Colon Carcinoma Metastatic in the Lung (tissue), 2 donors: ENCODE measurements around a stretch of chr21.

GRCh38 chr21:32412104-32412542 is 383 bp upstream of the EVA1C start:
- PRO-cap, 2 experiments, result peak in 2 of 2 experiments; most common plus-strand start chr21:32412340 (in 1); most common minus-strand start chr21:32412315 (in 1)

- PRO-cap, 2 experiments, result no peak in any of the 2 experiments
These were observed 635 bp downstream of the CFAP298 start for GRCh38 chr21:32611391-32612092.

DNA sequence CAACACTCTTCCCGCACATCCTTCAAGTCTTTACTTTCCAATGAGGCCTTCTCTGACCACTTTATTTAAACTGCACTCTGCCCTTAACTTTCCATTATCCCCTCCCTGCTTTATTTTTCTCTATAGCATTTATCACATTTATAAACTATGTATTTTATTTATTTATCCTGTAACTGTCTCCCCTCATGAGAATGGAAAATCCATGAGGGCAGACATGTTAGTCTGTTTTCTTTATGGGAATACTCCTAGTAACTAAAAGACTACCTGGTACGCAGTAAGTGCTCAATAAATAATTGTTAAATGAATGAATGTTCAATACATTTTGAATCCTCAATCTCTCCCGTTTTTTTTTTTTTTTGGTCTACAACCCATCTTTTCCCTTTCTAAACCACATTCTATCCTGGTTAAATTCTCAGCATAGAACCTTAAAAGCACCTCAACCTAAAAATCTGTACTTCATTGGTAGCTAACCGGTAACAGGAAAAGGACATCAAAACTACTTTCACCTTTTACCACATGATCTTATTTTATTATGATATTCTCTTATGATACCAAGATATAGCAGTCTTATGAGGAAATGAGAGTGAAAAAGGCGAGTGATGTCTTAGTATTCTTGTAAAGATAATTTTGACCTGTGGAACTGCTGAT is 53.4 kb downstream of the SYNJ1 start:
- PRO-cap, 2 experiments, result no peak in any of the 2 experiments

DNA sequence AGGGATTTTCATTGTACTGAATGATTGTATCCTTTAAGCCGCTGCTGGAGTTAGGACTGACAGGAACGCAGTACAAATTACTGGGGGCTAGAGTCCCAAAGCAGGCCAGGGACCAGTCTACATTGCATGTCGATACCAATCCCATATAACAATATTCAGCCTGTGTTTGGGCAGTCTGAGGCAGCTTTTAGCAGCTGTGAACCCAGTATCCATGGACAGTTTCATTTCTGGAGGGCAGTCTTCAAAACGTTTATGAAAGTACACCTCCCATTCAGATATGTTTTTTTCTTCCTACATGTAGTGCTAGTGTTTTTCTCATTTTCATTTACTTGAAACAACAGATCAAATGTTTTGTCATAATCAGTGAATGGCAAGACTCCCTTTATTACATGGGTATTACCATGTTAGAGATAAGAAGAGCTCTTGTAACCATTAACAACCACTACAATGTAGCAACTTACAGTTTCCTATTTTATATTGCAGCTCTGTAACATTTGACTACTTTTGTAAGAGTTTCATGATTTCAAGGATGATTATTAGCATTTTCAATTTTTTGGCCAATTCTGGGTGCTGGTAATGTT is 4.0 kb upstream of the SYNJ1 start:
- PRO-cap, 2 experiments, result no peak in any of the 2 experiments

- PRO-cap, 2 experiments, result no peak in any of the 2 experiments
These were observed 721 bp downstream of the PAXBP1 start for GRCh38 chr21:32770816-32771251.

DNA sequence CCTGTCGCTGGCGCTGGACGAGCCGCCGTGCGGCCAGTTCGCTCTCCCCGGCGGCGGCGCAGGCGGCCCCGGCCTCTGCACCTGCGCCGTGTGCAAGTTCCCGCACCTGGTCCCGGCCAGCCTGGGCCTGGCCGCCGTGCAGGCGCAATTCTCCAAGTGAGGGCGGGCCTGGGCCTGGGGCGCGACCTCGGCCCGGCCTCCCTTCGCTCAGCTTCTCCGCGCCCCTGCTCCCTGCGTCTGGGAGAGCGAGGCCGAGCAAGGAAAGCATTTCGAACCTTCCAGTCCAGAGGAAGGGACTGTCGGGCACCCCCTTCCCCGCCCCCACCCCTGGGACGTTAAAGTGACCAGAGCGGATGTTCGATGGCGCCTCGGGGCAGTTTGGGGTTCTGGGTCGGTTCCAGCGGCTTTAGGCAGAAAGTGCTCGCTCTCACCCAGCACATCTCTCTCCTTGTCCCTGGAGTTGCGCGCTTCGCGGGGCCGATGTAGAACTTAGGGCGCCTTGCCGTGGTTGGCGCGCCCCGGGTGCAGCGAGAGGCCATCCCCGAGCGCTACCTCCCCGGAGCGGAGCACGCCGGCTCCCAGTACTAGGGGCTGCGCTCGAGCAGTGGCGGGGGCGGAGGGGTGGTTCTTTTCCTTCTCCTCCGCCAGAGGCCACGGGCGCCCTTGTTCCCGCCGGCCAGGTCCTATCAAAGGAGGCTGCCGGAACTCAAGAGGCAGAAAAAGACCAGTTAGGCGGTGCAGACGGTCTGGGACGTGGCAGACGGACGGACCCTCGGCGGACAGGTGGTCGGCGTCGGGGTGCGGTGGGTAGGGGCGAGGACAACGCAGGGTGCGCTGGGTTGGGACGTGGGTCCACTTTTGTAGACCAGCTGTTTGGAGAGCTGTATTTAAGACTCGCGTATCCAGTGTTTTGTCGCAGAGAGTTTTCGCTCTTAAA is 1.2 kb downstream of the OLIG1 start:
- PRO-cap, 2 experiments, result no peak in any of the 2 experiments

DNA sequence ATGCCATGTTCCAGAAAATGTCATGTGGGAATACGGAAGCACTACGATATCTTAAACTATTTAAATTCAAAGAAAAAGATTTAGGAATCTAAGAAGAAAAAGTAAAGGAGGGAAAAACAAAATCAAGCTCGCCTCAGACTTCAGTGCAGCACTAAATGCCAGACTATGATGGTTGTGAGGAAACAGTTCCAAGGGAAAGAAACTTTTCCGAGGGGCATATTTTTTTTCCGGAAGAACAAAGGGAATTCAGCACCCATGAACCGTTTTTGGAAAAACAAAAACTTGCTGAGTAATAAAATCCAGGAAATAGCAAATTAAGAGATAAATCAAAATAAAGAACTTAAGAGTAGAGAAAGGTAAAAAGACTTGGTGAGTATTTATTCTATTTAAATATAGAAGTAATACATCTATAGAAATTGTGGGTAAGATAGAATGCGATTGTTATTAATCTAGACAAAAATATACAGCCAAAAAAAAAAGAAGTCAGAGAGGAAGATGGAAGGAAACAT is 3.8 kb downstream of the IFNAR2 start:
- PRO-cap, 2 experiments, result no peak in any of the 2 experiments

DNA sequence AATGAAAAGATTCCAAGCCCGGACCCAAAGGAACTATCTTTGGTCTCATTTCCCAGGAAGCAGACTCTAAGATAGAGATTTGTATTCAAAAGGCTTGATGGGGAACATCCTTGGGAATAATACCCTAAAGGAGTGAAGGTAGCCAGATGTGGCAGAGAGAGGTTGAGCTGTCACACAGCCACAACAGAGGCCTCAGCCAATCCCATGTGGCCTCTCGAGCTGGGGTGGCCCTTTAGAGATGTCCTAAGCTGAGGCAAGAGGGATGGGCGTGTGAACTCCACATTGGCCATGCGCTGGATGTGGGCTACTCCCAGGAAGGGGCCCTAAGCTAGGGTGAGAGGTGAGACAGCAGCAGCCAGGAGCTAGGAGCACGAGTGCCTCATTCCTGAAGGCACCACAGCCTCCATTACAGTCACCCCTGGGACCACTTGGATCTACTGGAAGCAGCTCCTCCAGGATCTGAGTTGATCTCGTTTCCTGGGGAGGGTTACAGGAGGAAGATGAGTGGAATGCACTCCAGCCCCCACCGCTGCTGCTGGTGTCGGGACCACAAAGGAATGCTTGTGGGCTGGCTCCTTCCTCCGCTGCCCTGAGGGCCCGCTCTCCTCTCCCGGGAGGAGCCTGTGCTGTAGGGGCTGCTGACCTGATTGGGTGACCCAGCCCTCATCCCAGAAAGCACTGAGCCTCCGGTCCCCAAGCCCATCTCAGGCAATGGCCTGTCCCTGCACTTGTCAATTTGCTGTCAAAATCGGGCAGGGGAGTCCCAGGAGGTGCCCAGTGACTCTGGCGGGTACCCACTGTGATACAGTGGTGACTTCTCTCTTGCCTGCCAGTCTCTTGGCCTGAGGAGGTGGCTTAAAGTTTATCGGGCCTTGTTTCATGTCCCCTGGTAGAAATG is 22.9 kb downstream of the IL10RB start:
- PRO-cap, 2 experiments, result no peak in any of the 2 experiments

- PRO-cap, 2 experiments, result peak in 2 of 2 experiments; most common plus-strand start chr21:33301251 (in 1); most common minus-strand start chr21:33301149 (in 2)
These were observed 23.8 kb upstream of the IFNAR1 start for GRCh38 chr21:33300748-33301611.

DNA sequence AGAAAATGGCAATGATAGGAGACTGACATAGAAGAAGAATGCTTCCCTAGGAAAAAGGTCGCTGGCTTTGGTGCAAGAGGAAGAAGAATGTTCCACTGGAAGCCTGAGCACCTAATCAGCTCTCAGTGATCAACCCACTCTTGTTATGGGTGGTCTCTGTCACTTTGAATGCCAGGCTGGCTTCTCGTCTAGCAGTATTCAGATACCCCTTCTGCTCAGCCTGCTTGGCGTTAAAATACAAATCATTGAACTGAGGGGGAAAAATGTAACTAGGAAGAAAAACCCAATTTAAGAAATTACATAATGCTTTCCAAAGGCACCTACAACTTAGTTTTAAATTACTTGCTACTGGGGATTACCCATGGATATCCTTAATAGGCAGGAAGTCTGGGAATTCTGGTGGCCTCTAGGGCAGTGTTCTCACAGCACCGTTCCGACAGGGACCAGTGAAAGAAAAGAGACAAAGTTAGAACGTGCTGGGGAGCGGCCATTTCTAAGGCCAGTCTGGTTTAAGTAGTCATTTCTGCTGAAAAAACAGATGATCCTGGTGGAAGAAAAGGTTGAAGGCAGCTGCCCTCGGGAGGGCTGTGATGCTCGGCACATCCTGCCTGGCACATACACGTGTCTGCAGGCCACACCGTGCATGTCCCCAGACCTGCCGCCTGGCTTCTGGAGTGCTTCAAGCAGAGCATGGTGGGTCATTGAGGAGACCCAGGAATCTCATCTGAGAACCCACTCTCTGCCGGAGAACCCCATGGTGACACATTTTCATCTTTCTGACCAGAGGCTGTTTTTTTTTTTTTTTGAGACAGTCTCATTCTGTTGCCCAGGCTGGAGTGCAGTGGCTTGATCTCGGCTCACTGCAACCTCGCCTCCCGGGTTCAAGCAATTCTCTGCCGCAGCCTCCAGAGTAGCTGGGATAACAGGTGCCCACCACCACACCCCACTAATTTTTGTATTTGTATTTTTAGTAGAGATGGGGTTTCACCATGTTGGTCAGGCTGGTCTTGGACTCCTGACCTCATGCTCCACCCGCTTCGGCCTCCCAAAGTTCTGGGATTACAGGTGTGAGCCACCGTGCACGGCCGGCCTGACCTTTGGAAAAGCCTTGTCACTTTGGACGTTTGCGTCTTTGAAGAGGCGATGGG is 32.3 kb downstream of the IFNAR1 start:
- PRO-cap, 2 experiments, result no peak in any of the 2 experiments

- PRO-cap, 2 experiments, result peak in 2 of 2 experiments; most common minus-strand start chr21:33362308 (in 2)
These were observed 37.5 kb downstream of the IFNAR1 start for GRCh38 chr21:33362056-33362837.

- PRO-cap, 2 experiments, result peak in 2 of 2 experiments; most common plus-strand start chr21:33380815 (in 1); most common minus-strand start chr21:33380659 (in 1)
These were observed 22.6 kb upstream of the IFNGR2 start for GRCh38 chr21:33380548-33381089.

DNA sequence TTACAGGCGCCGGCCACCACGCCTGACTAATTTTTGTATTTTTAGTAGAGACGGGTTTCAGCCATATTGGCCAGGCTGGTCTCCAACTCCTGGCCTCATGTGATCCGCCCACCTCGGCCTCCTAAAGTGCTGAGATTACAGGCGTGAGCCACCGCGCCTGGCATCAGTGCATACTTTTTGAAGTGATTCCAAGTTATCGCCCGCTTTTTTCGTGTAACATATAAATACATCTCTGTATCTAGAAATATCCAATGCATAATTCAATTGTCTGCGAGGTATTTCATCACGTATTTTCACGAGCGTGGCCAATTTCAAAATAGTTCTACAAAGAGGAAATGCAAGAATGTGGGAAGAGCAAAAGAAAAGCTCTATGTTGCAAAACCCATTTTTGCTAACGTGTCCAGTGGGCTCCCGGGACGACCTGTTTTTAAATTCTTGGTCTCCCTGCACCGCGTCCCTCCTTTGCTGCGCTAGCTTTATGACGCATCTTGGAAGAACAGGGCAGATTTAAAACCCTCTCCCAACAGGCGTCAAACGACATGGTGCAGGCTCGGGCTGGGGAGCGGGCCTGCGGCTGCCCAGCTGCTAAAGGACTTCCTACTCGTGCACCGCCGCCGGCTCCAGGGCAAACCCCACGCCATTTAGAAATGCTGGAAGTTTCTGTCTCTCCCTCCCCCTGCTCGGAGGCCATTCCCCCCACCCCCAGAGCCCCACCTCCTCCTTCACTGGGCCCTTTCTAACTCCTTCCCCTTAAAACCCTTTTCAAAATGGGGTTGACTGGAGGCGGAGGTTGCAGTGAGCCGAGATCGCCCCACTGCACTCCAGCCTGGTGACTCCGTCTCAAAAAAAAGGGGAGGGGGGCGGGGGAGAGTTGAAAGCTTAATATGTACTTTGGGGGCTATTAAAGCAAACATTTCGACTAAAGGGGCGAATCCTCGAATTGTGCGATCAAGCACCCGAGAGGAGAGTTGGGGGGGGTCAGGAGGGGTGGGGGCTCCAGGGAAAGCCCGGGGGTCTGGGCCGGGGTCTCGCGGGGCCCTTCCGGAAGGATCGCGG is 761 bp upstream of the IFNGR2 start:
- PRO-cap, 2 experiments, result peak in 2 of 2 experiments; most common plus-strand start position 533 of the sequence (in 2); most common minus-strand start position 599 of the sequence (in 1)

GRCh38 chr21:33403180-33403351 is 147 bp upstream of the IFNGR2 start:
- PRO-cap, 2 experiments, result peak in 2 of 2 experiments; most common plus-strand start chr21:33403217 (in 1); most common minus-strand start chr21:33403281 (in 1)

GRCh38 chr21:33684692-33685586 is 42.6 kb downstream of the ITSN1 start:
- PRO-cap, 2 experiments, result no peak in any of the 2 experiments

- PRO-cap, 2 experiments, result no peak in any of the 2 experiments
These were observed 102.6 kb downstream of the ITSN1 start for GRCh38 chr21:33744968-33745328.

- PRO-cap, 2 experiments, result no peak in any of the 2 experiments
These were observed 123.6 kb downstream of the ITSN1 start for GRCh38 chr21:33765629-33766549.

DNA sequence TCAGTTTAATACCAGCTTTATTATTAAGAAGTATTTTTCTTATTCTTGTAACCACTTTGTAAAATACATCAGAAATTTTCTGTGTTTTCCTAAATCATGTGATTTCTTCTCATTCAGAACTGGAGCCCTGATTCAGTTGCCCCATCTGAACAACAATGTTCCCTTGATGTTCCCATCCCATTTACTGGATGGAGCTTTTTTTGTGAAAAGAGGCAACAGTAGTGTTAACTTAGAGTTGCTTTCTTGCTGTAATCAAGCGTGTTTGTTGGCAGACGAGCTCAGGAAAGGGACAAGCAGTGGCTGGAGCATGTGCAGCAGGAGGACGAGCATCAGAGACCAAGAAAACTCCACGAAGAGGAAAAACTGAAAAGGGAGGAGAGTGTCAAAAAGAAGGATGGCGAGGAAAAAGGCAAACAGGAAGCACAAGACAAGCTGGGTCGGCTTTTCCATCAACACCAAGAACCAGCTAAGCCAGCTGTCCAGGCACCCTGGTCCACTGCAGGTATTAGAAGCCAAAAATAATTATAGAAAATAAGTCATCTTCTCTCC is 118.4 kb downstream of the ATP5PO start:
- PRO-cap, 2 experiments, result no peak in any of the 2 experiments

DNA sequence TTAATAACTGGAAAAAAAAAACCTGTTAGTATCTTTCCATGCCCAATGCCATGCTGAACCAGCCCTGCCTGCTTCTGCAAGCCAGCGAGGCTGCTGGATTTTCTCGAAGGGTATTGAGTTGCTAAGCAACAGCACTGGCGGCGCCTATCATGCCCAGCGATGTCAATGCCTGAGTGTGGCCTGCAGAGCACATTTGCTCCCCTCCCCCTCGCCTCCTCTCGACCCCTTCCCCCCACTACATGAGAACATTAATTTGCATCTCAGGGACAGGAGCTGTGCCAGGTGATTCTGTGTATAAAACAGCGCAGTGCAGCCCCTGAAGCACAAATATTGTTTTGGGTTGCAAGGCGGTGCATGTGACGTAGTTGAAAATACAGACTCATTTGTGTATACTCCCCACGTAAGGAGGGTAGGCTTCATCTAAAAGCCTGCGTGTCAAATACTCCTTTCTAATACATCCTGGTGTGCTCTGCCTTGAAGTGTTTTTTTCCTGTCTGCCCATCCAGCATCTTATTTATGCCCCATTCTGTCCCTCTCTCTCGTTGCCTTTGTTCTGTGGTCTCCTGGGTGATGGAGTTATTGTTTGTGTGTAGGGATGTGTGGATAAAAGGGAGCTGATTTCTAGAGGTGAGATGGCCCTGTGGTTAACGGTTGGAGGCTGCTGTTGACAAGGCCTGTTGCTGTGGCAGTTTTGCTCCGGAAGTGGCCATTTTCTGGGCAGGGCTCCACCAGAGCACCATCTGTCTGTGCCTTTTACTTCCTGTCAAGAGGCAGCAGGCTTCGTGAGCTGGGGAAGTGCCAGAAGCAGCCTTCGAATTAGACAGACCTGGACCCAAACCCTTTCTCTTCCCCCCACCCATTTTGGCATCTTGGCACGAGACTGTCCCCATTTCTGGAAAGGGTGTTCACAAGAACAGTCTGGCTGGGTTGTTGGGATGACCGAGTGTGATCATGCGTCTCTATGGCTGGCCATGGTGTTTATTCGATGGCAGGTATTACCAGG is 32.9 kb upstream of the ATP5PO start:
- PRO-cap, 2 experiments, result peak in 1 of 2 experiments; most common plus-strand start position 766 of the sequence (in 1)

DNA sequence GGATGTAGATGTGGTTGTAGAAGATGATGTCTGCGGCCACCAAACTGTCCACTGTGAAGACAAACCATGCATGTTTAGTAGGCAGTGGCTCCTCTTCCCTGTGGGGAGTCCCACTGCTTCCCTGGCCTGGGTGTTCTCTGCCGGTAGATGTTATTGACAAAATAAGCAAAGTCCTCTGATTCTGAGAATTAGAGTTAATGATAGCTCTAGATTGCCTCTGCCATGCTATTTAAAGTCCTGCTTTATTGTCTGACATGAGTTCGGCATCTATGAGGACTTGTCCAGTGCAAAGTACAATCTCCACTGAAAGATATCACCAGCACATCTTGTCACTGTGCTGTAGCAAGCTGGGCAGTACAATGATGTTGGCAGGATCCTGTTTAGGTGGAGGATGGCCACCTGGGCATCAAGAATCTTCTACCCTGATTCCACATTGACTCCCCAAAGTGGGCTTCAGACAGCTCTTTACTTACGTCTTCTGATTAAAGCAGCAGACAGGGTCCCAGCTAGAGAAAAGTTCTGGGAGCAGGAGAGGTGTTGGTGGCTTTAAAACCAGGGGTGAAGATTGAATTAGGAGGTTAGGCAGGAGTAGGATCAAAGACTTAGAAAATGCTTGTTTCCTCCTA is 54.0 kb upstream of the ATP5PO start:
- PRO-cap, 2 experiments, result no peak in any of the 2 experiments